ENCODE measurements around a stretch of chr6.

- PRO-cap: no peak
These were observed 56.4 kb upstream of the DUSP22 start for GRCh38 chr6:235855-236247.

DNA sequence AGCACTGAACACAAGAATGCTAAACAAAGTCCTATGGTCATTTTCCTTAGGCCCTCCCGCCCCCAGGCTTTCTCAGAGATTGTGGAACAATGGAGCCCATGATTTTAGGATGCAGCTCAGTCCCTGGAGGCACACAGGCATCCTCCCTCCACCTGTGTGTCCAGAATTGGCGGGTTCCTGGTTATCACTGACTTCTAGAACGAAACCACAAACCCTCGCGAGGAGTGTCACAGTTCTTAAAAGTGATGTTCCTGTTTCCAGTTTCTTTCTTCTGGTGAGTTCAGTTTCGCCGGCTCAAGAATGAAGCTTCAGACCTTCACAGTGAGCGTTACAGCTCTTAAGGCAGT, 43.0 kb downstream of the IRF4 start:
- PRO-cap: no peak

- PRO-cap: no peak
These were observed 65.7 kb downstream of the HUS1B start for GRCh38 chr6:591064-591816.

DNA sequence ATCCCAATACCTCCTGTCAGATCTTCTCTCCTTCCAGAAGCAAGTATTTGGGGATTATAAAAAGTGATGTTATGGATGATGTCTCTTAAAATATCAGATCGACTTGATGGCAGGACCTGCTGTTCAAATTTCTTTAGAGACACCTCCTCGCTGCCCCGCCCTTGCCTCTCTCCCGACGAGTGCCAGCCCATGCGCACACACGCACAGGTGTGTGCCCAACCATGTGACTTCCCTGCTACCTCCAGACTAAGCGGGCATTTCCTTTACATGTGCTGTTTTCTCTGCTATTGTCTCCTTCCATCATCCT, 224.5 kb upstream of the FOXQ1 start:
- PRO-cap: no peak

DNA sequence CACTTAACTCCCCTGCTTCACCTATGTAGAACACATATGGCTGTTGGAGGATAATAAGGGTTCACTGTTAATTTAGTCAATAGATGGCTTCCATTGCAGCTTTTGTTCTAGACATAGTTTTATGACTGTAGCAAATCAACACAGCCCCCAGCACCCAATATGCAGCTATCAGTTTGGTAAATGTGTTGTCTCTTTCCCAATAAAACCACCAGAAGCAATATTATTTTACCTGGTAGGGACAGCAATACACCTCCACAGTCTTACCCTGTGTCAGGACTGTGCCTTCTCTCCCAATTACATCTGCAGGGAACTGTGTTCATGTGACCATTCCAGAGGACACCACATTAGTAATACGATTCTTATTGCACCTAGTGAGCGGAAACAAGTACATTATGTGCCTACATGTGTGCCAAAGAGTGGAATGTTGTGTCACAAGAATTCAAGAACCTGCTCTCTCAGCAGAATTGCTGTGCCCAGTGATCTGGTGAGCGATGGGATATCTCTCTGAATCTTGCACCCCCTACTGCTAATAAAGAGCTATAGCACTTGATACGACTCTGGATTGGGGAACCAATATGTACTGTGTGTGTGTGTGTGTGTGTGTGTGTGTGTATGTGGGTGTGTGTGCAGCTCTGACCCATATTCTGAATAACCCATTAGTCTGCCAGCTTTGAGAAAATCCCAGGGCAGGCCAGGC, 57.5 kb upstream of the FOXC1 start:
- PRO-cap: no peak

DNA sequence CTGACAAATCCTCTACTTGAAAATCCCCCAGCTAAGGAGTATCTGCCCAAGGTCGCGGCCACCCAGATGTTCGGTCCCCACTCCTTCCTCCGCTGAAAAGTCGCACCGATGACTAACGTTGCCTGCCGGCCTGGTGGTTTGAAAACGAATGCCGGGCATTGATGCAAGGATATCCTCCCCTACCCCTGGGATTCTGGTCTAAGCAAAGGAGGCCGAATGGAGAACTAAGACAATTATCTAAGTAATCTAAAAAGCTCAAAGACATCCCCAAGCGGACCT, 3.7 kb upstream of the FOXC1 start:
- PRO-cap: no peak

DNA sequence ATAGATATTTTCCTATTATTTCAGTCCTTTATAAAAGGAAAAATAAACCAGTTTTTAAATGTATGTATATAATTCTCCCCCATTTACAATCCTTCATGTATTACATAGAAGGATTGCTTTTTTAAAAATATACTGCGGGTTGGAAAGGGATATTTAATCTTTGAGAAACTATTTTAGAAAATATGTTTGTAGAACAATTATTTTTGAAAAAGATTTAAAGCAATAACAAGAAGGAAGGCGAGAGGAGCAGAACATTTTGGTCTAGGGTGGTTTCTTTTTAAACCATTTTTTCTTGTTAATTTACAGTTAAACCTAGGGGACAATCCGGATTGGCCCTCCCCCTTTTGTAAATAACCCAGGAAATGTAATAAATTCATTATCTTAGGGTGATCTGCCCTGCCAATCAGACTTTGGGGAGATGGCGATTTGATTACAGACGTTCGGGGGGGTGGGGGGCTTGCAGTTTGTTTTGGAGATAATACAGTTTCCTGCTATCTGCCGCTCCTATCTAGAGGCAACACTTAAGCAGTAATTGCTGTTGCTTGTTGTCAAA, 3.6 kb downstream of the FOXC1 start:
- PRO-cap: unidirectional peak, plus-strand start at position 438 of the sequence

- PRO-cap: no peak
These were observed 7.8 kb downstream of the FOXC1 start for GRCh38 chr6:1617333-1618108.

- PRO-cap: no peak
These were observed 18.2 kb downstream of the FOXC1 start for GRCh38 chr6:1627951-1628229.

- PRO-cap: no peak
These were observed 68.5 kb downstream of the FOXC1 start for GRCh38 chr6:1678058-1678747.

- PRO-cap: no peak
These were observed 274.5 kb downstream of the FOXC1 start for GRCh38 chr6:1884170-1884679.

DNA sequence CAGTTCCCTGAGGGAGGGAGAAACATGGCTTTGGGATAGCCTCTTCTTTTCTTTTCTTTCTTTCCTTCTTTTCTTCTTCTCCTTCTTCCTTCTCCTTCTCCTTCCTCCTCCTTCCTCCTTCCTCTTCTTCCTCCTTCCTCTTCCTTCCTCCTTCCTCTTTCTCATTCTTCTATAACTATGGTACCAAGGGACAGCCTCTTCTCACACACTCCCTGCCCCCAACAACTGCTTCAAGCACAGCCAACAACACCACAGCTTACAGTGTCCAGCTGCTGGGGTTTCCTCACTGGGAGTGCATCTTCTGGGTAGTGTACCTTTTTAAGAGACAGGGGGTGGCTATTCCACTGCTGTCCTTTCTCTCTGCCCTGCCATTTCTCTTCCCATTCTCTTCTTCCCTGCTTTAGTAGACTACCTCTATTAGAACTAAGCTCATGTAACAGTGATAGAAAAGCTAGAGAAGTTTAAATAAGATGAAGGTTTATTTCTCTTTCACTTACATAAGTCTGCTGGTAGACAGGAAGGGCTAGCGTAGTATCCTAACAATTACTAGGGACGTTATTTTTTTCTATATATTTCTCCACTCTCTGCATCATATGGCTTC, 249.3 kb downstream of the GMDS start:
- PRO-cap: no peak

- PRO-cap: no peak
These were observed 210.3 kb downstream of the GMDS start for GRCh38 chr6:2034960-2035644.

DNA sequence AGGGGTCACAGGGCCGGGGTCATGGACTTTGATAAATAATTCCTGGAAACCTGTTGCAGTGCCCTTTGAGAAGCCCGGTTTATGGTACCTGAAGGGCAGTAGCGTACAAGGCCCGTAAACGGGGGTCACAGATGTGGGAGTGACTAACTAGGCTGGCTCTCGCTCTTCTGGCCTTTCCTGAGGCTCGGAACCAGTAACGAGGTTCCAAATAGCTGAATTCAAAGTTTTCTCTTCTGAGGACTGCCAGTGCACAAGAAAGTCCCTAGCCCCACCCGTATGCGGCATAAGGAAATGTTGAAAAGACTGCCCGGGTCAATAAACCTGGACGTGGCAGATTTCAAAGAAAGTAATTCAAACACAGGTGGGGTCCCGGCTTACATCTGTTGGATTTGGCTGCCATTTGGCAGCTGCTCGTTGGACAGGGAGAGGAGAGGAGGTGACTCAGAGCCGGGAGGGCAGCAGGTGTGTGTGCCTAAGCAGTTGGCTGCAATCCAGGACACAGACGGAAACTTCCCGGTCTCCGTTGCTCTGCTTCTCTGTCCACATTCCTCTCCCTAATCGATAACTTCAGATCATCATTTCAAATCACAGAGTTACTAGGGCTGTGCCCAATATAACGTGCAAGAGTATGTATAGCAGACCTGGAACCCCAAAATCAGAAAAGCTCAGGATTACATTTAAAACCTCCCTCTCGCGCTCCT, 694 bp upstream of the GMDS start:
- PRO-cap: no peak

- PRO-cap: no peak
These were observed 95.6 kb upstream of the GMDS start for GRCh38 chr6:2340910-2341581.

GRCh38 chr6:2347906-2348515, 102.6 kb upstream of the GMDS start:
- PRO-cap: no peak

DNA sequence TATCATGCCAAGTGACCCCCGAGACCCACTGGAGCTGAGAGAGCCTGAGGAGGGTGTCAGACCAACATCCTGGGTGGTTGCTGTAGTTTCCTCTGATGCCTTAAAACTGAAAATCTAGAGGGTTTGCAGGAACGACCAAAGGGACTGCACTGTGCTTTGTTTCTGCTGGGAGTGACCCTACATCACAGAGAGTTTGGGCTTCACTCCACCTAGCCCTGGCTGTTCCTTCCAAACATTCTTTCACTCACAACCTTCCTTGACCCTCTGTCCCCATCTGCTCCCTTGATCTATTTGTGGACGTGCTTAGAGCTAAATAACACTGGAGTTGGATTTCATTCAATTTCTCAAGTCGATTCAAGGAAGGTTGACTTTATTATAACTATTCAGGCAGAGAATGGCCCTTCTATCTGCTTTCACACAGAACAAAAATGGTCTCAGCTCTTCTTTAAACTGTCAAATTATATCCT, 18.1 kb downstream of the MYLK4 start:
- PRO-cap: no peak

DNA sequence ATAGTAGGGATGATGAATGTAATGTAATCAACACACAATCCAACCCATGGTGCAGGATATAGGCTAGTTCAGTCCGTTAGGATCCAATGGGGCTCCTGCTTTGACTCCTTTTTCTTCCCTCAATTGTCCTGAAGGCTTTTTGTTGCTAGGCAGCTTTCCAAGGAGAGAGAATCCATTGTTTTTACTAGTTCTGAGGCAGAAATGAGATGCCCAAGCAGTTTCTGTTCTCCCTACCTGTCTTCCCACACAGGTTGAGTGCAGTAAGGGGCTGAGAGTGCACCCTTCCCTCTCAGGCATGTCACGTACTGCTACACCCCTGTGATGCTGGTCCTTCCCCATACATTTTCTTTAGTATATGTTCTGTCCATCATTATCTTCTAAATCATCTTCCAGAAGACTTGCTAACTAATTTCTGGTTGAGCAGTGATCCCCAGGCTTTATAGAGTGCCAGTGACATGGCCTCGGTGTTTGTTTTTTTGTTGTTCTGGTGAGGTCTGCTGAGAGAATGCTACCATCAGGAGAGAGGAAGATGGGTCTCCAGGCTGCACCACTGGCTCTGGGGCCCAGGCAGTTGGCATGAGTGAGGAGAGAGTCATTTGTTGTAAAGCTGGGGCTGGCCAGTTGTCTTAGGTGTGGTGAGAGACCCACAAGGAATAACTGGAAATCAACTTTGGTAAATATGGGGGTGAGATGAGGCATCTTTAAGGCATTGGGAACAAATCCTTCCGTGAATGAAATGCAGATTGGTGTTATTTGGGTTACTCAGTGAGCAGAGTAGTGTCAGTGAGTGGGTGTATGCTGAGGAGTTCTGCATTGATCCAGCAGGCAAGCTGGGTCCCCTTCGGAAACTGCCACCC, 12.4 kb downstream of the WRNIP1 start:
- PRO-cap: no peak

DNA sequence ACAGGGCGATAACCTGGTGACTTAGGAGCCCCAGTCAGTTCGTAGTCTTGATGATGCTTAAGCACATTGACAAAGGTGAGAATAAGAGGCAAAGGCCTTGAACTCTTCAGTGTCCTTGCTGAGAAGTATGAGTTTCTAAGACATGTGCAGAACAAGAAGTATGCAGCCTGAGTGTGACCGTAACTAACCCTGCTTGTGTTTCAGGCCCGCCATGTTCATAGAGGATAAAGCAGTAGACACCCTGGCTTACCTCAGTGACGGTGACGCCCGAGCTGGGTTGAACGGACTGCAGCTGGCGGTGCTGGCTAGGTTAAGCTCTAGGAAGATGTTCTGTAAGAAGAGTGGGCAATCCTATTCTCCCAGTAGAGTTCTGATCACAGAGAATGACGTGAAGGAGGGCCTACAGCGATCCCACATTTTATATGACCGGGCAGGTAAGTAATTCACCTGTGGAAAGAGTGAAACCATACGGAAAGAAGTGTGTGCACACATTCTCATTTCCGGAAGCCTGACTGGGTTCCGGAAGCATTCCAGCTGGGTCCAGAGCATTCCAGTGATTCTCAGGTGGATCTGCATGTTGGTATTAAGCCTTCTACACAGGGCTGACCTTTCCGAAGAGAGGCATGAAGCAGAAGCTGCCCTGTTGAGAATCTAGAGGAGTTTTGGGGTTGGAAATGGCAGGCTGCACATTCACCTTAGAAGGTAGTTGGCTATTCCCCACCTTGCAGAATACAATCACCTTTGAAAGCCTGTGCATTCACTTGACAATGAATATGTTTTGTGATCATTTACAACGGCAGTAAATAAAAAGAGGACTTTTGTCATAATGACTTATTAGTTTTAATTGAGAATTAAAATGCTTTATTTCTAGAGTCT, 14.1 kb downstream of the WRNIP1 start:
- PRO-cap: no peak

GRCh38 chr6:2810306-2811072, 31.2 kb downstream of the SERPINB1 start:
- PRO-cap: no peak

All from left common carotid artery plus branches (tissue), 1 donor.